Metastatic Breast Carcinoma in the Brain (tissue), 10 donors: ENCODE results near the gene SERP1.

- PRO-cap, 10 experiments = no peak in any of the 10 experiments
Observed at GRCh38 chr3:150538276-150538598, 8.1 kb downstream of the SERP1 start.

DNA sequence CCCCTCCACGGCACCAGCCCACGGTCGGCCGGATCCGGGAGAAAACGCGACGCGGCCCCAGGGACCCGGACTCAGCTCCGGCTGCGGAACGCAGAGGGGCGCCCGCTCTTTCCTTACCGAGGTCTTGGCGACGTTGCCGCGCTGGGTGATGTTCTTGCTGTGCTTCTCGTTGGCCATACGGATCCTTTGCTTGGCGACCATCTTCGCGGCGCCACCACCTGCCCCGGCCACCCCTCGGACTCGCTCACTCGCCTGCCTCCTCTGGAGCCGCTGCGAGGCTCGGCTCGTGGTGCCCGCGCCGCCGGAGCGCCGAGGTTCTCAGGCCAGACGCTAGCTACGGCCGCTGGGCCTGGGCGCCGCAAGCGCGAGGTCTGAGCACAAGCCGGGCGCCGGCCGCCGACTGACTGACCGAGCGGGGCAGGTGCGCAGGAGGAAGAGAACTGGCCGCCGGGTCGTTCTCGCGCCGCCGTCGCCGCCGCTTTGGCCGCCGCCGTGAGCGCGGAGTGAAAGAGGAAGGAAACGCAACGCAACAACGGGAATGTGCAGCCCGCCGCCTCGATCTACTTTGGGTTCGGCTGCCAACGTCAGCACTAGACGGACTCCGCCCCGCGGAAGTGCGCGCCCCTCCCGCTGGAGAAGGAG lies at the start of gene SERP1:
TSS of gene SERP1 (minus strand) at position 562 of the 642 bp plus-strand sequence.
- PRO-cap, 10 experiments = peak in 10 of 10 experiments; most common plus-strand start position 116 of the sequence (in 5); most common minus-strand start position 406 of the sequence (in 6)

DNA sequence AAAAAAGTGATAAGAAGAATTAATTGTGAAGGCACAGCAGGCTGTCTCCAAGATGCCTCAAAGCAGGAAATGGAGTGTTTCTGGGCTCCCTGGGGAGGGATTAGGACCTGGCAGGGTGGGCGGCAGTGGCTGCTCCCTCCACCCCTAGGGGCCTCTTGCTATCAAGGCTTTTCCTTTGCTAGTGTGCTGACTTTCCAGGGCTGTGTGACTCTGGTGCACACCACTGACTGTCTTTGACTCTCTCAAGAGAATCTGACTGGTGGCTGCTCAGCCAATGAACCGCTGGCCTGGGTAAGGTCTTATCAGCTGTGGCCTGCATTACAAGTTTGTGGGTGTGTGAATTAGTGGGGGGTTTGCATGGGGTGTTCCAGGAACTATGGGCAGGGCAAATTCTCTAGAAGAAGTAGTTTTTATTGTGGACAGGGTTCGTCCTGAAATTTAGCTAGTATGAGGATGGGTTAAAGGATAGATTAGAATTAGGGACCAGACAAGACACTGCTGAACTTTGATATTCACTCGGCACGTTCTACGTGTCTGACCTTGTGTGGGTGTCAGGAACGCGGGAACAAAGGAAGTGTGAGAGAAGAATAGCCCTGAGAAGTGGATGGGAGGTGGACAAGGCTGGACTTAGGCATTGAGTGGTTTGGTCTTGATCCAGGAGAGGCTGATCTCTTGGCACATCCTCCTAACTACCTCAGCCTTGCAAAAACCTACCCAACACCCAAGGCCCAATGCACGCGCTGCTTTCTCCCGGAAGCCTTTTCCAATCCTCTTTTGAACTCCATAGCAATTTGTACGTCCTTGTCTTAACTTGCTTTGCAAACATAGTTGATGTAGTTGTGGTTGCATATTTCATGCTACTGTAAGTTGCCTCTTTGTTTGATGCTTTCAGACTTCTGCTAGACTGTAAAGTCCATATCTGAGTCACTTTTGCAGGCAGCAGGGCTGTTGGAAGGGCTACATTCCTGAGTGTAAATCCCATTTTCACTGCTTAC lies 29.3 kb downstream of the SIAH2 start:
- PRO-cap, 10 experiments = no peak in any of the 10 experiments

GRCh38 chr3:150742212-150742665 lies 20.7 kb downstream of the SIAH2 start:
- PRO-cap, 10 experiments = no peak in any of the 10 experiments

- PRO-cap, 10 experiments = peak in 2 of 10 experiments; most common plus-strand start chr3:150779506 (in 2); most common minus-strand start chr3:150779329 (in 1)
Observed at GRCh38 chr3:150779039-150779695, 16.2 kb upstream of the SIAH2 start.

GRCh38 chr3:150797922-150798965 lies 35.3 kb upstream of the SIAH2 start:
- PRO-cap, 10 experiments = no peak in any of the 10 experiments

DNA sequence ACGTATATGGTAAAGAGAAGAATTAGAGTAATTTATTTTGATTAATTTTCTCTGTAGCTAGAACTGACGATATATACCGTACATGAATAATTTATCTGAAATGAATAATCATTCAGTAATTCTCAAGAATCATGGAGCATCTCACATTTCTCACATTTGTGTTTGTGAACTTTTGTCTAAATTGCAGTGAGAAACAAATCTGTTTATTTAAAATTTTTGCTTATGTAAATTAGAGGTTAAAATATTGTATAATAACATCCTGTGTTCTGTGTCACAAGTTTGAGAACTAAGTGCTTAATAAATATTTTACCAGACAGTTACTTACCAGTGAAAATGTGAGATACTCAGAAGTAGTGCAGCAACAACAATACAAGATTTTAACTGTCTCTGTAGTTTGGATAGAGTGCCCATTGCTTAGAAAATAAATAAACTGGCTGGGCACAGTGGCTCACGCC lies 1.0 kb downstream of the GPR171 start:
- PRO-cap, 10 experiments = no peak in any of the 10 experiments

DNA sequence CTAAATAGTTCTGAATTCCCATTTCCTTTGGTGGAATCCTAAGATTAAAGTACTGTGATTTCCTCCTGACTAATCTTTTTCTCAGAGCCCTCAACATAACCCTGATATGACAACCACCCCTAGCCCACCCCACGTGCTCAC lies 3.2 kb upstream of the P2RY14 start:
- PRO-cap, 10 experiments = peak in 1 of 10 experiments; most common minus-strand start position 80 of the sequence (in 1)

DNA sequence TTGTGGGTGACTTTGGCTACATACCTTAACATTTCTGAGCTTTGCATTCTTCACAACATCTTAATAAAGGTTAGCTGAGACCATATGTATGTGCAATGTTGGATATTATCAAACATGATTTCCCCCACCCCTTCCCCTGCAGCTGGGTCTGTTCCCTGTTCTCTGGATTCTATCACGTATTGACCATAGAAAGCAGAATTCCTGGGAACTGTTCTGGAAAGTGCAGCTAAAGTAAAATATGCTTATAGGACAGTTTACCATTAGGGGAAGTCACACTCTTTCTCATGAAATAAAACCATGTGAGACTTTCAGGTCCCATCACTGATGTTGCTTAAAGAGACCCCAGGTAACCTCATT lies 16.3 kb downstream of the GPR87 start:
- PRO-cap, 10 experiments = no peak in any of the 10 experiments

- PRO-cap, 10 experiments = no peak in any of the 10 experiments
Observed at GRCh38 chr3:151328371-151329150, 788 bp downstream of the P2RY13 start.

DNA sequence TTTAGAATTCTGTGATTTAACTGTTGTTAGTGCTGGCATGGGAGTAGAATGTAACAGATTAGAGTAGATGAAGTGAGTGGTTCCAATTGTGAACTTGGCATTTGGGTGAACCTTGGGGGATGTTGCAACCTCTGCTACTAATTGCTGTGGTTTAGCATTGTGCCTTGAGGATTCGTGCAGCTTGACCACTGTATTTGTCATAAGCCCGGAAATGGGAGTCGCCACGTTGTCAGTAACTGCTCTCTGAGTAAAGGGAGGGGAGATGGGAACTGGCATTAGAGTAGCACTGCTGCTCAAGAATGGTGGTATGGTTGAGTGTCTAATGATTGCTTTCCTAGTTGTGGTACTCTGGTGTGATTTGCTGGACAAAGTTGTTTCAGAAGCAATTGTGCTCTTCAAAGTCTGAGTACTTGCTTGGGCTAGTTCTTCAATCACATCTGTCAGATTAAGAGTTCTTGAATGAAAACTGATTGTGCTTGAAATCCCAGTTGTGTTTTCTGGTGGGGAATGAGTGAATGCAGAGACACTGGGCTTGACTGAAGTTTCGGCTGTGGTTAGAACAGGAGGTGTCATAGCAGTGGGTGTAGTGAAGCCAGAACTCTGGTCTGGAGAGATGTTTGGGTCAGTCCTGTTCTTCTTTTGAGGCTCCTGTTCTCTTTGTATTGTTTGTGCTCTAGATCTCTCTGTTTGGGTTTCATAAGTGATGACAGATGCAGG lies 15.4 kb downstream of the IGSF10 start:
- PRO-cap, 10 experiments = no peak in any of the 10 experiments

GRCh38 chr3:151770834-151771398 lies 37.2 kb downstream of the AADACL2 start:
- PRO-cap, 10 experiments = no peak in any of the 10 experiments

DNA sequence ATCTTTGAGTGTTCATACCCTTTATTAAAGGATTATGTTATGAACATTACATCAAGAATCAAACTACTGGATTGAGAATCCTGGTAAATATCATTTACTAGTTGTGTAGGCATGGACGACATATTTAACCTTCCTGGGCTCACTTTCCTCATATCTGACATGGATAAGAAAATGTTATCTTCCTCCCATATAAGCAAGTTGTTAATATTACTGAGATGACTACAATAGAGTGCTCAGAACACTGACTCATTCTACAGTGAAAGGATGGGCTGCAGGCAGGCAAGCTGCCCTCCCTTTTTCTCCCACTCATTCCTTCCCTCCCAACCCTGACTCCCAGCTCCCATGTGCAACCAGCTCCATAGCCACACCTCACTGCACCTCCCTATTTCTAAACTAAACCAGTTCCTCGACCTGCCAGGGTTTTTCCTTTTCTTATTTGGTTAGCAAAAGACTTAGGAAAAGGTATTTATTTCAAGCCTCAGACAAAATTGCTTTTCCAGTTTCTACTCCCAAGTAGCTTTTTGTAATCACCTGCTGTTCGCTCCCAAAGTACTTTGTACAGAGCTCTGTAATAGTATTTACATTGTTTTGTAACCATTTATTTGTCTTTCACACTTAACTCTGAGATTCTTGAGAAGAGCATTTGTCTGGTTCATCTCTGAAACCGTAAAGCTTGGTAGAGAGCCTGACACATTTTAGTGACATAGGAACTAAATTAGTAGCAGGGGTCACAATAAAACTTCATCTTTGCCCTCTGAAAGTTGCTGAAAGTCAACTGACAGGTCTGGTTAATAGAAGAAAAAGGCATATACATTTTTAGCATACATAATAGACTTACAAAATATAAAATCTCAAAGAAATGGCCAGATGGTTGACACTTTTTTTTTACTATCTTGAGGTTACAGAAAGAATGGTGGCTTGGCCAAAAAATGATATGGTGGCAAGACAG lies 2.2 kb downstream of the AADAC start:
- PRO-cap, 10 experiments = peak in 2 of 10 experiments; most common plus-strand start position 249 of the sequence (in 1); most common minus-strand start position 255 of the sequence (in 1)

DNA sequence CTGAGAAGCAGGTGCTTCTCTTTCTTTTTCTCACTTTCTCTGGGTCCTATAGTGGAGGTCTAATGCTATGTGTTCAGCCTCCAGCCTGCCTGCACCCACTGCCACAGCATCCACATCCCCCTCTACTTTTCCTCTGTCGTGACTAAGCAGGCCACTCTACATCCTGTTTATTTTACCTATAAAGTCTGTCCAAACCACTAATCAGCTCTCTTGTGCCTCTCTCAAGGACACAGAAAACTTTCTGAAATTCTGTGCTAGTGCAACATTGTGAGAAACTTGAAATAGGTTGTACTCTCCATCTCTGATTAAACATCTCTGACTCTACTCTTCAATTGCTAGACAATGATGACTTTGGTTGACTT lies 27.9 kb downstream of the SUCNR1 start:
- PRO-cap, 10 experiments = no peak in any of the 10 experiments

GRCh38 chr3:151926837-151927310 lies 53.4 kb downstream of the SUCNR1 start:
- PRO-cap, 10 experiments = no peak in any of the 10 experiments

DNA sequence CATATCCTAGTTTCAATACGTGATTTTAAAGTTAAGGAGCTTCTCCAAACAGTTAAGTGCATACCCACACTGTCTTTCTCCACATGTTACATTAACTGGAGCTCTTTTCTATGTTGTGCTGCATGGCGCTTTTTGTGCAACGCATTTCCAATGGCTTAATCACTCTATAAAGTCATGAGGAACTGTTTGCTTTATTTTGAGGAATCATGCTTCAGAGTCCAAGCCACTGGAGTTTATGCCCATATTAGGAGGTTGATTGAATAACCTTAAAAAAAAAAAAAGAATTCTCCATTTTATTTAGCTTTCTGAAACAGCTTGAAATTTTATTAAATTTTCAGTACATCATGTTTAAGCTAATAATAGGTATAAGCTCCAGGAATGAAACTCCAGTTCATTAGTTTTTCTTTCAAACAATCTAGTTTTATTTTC lies 109.4 kb upstream of the MBNL1 start:
- PRO-cap, 10 experiments = no peak in any of the 10 experiments

- PRO-cap, 10 experiments = no peak in any of the 10 experiments
Observed at GRCh38 chr3:152192034-152192523, 76.7 kb upstream of the MBNL1 start.

DNA sequence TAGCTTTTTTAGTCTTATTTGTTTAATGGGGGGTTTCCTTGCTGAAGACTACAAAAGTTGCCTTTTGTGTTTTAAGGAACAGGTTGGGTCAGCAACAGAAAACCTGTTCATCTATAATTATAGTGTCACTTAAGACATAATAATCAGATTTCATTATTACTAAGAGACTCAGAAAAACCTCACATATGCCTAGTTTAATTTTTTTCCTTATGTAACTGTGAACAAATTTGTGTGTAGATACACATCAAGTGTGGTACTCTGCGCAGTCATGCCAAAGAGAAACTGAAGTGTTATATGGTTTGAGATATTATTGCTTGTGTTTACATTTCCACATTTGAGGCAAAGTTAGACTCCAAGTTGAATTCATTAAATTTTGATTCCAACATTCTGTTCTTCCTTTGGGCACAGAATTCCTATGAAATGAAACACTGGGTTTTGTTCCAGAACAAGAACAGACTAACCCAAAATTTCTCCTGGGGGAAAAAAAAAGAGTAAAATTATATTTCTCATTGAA lies 2.2 kb downstream of the MBNL1 start:
- PRO-cap, 10 experiments = no peak in any of the 10 experiments

DNA sequence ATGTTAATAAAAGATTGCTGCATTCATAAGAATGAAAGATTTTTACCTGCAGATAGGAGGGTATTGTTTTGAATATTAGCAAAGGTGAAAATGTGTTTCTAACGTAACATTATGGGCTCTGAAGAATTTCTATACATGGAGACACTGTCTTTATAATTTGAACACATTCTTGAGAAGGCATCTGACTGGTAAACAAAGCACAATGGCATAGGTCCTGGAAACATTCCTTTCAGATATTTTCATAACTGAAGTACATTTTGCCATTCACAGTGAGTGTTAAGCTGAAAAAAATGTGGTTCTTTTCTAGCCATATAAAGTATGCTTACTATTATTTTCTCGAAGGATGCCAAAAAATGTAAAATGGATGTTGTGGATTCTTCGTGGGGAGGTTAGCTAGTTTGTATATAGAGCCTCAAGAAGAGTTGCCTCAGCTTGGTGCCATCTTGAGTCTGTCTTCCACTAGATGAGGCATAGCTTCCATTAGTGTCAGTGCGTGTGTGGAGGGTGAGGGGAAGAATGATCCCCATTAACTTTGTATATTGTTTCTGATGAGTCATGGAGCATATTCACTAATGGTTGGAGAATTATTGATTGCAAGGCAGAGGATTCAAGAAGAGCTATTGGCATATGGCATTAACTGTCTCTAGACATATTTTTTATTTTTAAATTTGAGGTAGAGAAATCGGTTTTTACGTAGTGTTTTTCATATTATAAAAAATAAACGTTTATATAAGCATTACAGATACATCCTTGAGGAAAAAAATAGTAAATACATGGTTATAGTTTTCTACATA lies 4.1 kb downstream of the MBNL1 start:
- PRO-cap, 10 experiments = no peak in any of the 10 experiments

- PRO-cap, 10 experiments = no peak in any of the 10 experiments
Observed at GRCh38 chr3:152276485-152276948, 7.8 kb downstream of the MBNL1 start.